AG10803 (cell line): Measurements from ENCODE around the genes EHBP1, WDPCP and PELI1.

GRCh38 chr2:62540208-62540640 lies 34.2 kb upstream of the TMEM17 start:
- RRBS = no CpG with 5 or more reads among the region's 1 CpG

DNA sequence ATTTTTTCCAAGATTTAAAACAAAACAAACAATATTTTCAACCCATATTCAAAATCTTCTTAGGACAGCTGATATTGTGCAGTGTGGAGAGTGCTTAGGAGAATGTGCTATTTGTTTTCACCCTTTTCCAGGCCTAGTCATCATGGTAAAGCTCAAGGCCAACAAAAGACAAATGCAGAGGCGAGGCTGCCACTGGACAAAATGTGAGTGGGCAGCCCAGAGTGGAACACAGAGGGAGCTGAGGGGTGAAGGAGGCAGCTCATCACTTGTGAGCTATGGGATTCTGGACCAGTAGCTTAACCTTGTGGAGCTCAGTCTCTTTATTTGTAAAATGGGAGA lies 84.0 kb upstream of the TMEM17 start:
- RRBS = no CpG with 5 or more reads among the region's 1 CpG

GRCh38 chr2:62705117-62706077 lies at the start of gene EHBP1:
TSS of gene EHBP1 (plus strand) at chr2:62705713.
- RRBS = 1% methylated on average over 11 of the region's 68 CpGs

DNA sequence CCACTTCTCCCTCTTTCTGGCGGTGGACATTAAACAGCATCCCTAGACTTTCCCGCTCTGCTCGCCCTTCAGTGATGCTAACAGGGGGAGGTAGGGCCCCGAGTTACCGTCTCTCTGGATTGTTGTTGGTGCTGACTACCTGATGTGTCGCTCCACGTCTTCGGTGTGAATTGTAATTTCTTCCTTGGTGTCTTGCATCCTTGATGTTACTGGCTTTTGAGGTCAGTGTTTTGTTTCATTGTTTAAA lies 944 bp downstream of the EHBP1 start:
- RRBS = no CpG with 5 or more reads among the region's 8 CpGs

GRCh38 chr2:62904716-62905513 lies 145.7 kb upstream of the OTX1 start:
- RRBS = no CpG with 5 or more reads among the region's 1 CpG

GRCh38 chr2:62993405-62993754 lies 57.2 kb upstream of the OTX1 start:
- RRBS = no CpG with 5 or more reads among the region's 4 CpGs

- RRBS = 21% methylated on average over 14 of the region's 80 CpGs
These were observed 2.2 kb upstream of the OTX1 start for GRCh38 chr2:63048042-63049286.

GRCh38 chr2:63566431-63567108 lies 21.7 kb downstream of the WDPCP start:
- RRBS = no CpG with 5 or more reads among the region's 5 CpGs

- RRBS = 1% methylated on average over 18 of the region's 61 CpGs
These were observed at the start of gene WDPCP for GRCh38 chr2:63587802-63588881. TSS of gene WDPCP (minus strand) at chr2:63588477.

GRCh38 chr2:63886041-63886874 lies 44.6 kb downstream of the UGP2 start:
- RRBS = no CpG with 5 or more reads among the region's 4 CpGs

DNA sequence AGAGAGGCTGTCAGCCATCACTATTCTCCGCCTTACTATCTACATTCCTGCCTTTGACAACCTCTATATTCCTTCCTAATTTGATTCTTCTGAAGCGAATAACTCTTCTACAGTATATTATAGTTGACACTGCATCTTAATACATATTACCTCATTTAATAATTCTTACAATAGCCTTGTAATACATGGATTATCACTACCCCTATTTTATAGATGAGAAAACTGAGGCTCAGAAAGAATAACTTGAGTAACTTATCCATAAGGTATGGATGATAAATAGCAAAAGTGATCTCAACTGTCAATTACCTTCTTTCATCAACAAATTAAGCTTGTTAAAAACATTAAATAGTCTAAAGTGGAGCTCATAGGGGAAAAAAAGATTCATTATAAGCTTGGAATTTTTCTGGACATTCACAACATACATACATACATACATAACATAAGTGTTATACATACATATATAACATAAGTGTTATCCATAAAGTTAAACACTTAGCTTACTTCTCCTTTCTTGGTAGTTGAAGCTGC lies 4.6 kb downstream of the VPS54 start:
- RRBS = no CpG with 5 or more reads among the region's 2 CpGs

- RRBS = 1% methylated on average over 36 of the region's 103 CpGs
These were observed at the start of gene PELI1 for GRCh38 chr2:64143615-64144509. TSS of gene PELI1 (minus strand) at chr2:64144420.

GRCh38 chr2:64202302-64202967 lies 58.2 kb upstream of the PELI1 start:
- RRBS = no CpG with 5 or more reads among the region's 7 CpGs

GRCh38 chr2:64341446-64342033 lies 112.4 kb upstream of the LGALSL start:
- RRBS = no CpG with 5 or more reads among the region's 6 CpGs

- RRBS = no CpG with 5 or more reads among the region's 4 CpGs
These were observed 6.3 kb downstream of the LGALSL start for GRCh38 chr2:64460027-64460820.

DNA sequence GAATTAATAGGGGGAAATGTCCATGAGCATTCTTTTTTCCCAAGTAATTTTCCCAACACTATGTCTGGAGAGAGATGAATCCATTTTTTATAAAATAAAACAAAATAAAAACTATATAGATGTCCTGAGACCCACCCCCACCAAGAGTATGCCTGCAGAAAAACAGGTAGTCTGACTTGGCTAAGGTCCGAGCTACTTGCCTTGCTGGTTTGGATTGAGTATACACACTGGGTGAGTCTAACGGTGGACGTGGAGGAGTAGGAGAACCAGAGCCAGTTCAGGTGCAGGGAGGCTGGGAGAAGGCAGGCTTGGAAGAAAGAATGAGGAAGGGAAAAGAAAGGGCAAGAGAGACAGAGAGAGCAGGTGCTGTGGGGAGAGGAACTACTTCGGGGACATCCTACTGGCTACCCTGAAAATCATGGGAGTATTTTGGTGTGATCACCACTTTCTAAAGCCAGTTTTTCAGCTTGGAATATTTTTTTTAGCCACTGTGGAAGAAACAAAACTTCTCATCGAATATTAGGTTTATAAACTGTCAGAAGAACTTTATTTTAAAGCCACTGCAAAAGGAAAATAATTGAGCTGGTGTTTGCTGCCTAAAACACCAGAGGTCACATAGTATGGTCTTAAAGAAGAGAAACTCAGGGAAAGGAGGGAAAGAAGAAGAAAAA lies 21.2 kb upstream of the AFTPH start:
- RRBS = no CpG with 5 or more reads among the region's 5 CpGs

GRCh38 chr2:64535442-64536151 lies 11.5 kb downstream of the AFTPH start:
- RRBS = no CpG with 5 or more reads among the region's 5 CpGs

GRCh38 chr2:64632484-64633469 lies 20.9 kb downstream of the SERTAD2 start:
- RRBS = no CpG with 5 or more reads among the region's 8 CpGs

DNA sequence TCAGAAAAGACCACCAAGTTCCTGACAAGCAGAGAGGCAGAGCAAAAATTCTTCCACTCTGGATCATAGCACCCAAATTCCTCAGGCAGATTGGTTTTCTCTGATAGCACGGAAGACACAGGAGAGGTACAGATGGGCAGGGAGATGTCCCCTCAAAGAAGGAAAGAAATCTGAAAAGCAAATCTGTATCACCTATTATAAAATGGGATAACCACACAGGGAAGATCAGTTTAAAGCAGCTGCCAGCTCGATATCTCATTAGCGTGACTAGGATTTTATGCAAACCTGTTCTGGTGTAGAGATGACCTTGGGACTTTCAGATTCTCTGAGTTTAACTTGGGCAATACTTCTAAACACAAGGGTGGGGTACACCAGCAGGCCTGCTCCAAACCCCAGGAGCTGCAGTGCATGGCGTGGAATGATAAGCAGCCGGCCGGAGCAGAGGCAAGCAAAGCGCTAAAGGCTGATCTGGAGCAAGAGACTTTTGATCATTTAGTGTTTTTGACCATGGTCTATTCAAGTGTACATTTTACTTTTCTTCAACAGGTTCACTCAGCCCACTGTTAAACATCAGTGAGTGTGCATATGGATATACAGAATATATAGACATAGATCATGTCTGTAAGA lies 4.7 kb downstream of the SERTAD2 start:
- RRBS = no CpG with 5 or more reads among the region's 7 CpGs

GRCh38 chr2:64708653-64709684 lies 55.3 kb upstream of the SERTAD2 start:
- RRBS = no CpG with 5 or more reads among the region's 10 CpGs